ENCODE measurements around the genes AP1S2 and PDHA1.

DNA sequence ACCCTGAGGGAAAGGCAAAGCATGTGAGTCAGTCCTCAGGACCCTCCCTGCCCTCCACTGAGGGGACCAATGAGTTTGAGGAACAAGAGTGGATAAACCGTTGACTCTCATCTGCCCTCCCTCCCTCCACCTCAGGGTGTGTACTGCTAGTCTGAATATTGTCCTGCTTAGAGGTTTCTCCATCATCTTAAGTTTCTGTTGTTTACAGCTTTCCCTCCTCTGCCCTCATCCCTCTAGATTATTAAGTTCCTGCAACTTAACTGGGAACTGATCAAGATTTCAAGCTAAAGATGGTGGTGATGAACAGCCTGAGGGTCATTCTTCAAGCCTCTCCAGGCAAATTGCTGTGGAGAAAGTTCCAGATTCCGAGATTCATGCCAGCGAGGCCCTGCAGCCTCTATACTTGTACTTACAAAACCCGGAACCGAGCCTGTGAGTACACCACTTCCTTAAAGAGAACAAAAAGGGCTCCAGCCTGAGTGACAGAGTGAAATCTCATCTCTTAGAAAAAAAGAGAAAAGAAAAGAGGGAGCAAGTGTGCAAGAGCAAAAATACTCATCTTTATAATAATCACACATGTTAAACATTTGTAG, 11.8 kb downstream of the CA5B start:
- PRO-cap, result unidirectional peak, minus-strand start at position 426 of the sequence
- RAMPAGE, long total RNA, 5 experiments, result start-site peak on the plus strand in 1 of 5 experiments, centred at position 286 of the sequence, 9 reads per replicate
- RRBS, result no CpG with 5 or more reads among the region's 5 CpGs

DNA sequence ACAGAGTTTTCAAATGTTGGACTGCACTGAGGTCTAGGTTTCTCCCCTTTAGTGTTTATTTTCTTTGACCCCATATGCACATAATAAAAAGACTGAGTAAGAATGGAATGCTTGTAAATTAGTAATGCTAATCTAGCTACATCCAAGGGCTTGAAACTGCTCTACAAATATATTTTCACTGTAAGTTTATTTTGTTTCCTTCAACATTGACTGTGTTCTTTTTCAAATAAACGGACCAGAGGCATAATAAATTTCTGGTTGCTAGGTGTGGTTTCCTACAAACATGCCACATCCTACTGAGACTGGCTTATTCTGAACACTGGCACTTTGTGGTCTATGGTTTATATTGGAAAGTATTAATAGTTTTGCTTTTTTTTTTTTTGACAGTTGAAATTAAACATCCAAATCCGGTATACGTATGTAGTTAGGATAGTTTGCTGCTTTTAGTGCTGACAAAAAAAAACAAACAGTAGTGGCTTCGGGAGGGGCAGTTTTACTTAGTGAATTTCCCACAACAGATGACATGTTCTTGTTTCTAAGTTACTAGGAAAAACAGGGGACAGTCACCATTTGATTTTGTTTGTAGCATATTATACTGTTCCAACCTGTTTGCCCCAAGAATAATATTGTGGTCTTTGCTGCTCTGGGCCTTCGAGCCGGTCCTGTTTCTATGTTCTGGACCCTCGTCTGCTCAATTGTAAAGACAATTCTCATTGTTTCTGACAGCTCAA, 13.3 kb downstream of the CA5B start:
- PRO-cap, result no peak
- RAMPAGE, long total RNA, 5 experiments, result no peak in any of the 5 experiments
- RRBS, result no CpG with 5 or more reads among the region's 7 CpGs

- PRO-cap, result bidirectional peak, plus-strand start at chrX:15855100, minus-strand start at chrX:15854813
- RAMPAGE, long total RNA, 5 experiments, result start-site peak on the minus strand in 3 of 5 experiments, at chrX:15854705-15854824 at its widest, 14 to 20 reads per replicate
- RRBS, result 2% methylated on average over 77 of the region's 108 CpGs
Observed at GRCh38 chrX:15854081-15854970, at the start of gene AP1S2. Gene AP1S2 (minus strand): TSS chrX:15854813.

DNA sequence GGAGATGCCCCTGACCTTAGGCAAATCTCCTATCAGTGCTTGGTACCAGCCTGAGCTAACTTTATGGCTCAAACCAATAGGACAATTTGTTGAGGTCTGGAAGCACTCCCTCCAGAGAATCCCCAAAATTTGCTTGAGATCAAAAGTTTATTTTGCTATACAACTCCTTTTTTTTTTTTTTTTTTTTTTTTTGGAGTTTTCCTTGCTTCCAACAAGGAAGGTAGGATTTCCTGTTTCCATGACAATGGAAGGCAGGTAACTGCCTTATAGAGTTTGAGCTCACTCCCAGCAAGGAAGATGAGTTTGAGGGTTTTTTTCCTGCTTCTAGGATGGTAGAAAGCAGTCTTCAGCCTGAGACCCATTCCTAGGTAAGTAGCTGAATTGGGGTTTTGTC, 73.0 kb upstream of the S100G start:
- PRO-cap, result no peak
- RAMPAGE, long total RNA, 5 experiments, result no peak in any of the 5 experiments

DNA sequence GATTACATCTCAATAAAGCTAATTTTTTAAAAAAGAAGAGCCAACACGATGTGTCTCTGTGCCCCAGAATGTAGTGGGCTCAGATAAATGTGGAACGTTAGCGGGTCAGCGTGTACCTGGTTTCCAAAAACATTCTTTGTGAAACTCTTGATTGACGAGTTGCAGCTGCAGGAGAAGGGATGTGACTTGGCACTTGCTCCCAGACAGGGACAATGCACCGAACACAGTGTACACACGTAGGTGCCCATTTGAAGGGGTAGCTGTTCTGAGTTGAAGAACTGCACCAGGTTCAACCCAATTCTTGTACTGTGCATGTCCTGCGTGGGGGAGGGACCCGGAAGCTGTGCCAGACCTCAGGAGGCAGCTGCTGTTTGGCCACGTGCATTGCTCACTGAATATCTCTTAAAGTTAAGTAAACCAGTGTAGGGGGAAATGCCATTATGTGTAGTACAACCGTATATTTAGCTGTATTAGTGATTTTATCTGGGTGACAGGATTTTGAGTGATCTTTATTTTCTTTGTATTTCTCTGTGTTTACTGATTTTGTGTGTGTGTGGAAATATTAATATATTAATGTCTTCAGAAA, 12.0 kb upstream of the RBBP7 start:
- PRO-cap, result no peak
- RAMPAGE, long total RNA, 5 experiments, result no peak in any of the 5 experiments
- RRBS, result no CpG with 5 or more reads among the region's 11 CpGs

DNA sequence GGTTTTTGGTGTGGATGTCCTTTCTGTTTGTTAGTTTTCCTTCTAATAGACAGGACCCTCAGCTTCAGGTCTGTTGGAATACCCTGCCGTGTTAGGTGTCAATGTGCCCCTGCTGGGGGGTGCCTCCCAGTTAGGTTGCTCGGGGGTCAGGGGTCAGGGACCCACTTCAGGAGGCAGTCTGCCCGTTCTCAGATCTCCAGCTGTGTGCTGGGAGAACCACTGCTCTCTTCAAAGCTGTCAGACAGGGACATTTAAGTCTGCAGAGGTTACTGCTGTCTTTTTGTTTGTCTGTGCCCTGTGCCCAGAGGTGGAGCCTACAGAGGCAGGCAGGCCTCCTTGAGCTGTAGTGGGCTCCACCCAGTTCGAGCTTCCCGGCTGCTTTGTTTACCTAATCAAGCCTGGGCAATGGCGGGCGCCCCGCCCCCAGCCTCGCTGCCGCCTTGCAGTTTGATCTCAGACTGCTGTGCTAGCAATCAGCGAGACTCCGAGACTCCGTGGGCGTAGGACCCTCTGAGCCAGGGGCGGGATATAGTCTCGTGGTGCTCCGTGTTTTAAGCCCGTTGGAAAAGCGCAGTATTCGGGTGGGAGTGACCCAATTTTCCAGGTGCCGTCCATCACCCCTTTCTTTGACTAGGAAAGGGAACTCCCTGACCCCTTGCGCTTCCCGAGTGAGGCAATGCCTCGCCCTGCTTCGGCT, 27.2 kb upstream of the NHS start:
- PRO-cap, result no peak
- RAMPAGE, long total RNA, 5 experiments, result no peak in any of the 5 experiments
- RRBS, result no CpG with 5 or more reads among the region's 25 CpGs

- PRO-cap, result bidirectional peak, plus-strand start at chrX:17377526, minus-strand start at chrX:17377435
- RAMPAGE, long total RNA, 5 experiments, result no peak in any of the 5 experiments
- RRBS, result 30% methylated on average over 13 of the region's 46 CpGs
Observed at GRCh38 chrX:17377048-17377699, 2.2 kb downstream of the NHS start.

DNA sequence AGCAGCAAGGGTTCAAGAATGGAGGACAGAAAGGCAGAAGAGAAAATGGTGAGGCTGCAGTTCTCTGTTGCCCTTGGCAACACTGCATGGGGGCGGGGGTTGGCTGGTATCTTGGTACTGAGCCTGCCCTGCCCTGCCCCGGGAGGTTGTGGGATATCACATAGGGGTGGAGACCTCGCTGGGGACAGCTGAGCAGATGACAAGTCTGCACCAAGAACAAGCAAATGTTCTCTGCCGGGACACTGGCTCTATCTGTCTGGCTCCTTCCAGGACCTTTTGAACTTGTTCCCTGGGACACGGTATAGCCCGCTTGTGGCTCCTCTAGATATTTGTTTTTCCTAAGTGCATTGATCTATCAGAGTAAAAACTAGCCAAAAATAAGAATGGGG, 39.9 kb downstream of the NHS start:
- PRO-cap, result no peak
- RAMPAGE, long total RNA, 5 experiments, result no peak in any of the 5 experiments
- RRBS, result 29% methylated on average over 2 of the region's 6 CpGs

DNA sequence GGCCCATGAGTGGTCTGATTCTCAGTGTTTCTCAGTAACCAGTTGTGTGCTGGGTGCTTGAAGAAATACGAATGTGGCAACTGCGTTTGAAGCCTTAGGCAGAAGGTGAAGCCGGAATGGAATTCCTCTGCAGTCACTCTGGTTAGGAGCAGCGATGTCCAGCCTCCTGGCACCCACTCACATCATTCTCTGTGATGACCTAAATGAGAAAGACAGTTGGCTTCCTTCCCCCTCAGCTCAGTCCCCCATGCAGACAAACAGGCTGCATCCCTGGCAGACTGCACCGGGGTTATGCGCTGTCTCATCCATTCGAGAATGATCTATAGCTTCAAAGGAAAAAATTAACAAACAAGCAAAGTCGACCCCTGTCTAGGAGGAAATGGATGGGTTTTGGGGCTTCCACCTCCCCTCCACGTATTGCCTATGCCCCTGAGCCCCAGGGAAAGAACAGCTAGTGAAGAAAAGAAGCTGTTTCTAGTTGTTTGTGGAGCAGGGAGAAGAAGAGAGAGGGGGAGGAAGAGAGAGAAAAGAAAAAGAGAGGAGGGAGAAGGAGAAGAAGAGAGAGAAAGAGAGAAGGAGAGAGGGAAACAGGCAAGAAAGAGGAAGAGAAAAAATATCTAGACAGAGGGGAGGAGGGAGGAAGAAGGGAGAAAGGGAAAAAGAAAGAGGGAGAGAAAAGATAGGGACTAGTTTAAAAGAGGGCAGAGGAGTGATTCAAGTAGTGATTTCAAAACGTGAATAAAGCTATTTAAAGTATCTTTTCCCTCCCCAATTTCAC, 169.9 kb upstream of the SCML1 start:
- PRO-cap, result no peak
- RAMPAGE, long total RNA, 5 experiments, result no peak in any of the 5 experiments
- RRBS, result no CpG with 5 or more reads among the region's 10 CpGs

DNA sequence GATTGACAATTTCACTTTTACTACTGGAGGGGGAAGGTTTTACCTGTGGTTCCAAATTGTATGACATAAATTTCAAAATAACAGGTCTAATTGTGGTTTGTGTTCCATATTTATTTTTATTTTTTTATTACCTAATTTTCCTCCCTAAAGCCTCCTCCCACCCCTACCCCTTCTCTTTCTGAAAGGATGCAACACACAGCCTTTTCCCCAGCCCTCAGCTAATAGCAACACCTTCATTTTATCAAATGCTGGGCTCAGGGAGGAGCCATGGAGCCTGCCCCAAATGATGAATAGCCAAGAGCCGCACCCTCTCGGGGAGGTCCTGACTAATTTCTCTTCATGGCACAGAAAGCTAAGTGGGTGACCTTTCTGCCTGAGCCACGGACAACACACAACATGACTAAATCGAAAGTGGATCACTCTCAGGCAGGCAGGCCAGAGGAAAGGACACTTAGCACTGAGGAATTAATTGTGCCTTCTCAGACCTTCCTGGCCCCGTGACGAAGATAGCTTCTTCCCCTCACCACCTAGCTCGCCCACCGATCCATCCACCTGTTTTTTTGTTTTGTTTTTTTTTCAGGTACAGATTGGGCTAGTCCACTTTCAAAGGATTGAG, 165.0 kb upstream of the RAI2 start:
- PRO-cap, result no peak
- RAMPAGE, long total RNA, 5 experiments, result no peak in any of the 5 experiments
- RRBS, result no CpG with 5 or more reads among the region's 8 CpGs

DNA sequence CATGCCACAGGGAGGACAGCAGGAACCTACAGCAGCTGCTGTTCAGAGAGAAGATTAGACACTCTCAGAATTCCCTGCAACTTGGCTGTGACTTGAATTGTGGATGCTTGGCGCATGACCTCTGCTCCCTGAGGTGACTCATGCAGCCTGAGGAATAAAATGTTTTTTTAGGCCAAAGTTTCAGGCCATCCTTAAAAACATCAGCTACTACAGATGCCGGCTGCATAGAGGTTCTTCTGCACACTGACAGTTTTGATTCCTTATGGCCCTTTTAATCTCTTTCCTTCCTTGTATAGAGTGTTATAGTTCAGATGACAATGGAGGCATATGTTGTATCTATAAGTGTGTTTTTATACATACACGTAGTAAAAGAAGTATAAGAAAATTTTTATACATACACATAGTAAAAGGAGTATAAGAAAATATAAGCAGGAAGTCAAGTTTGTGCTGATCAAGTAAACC, 97.2 kb downstream of the RS1 start:
- PRO-cap, result no peak
- RAMPAGE, long total RNA, 5 experiments, result start-site peak on the plus strand in 1 of 5 experiments, centred at position 309 of the sequence, 6 reads per replicate
- RRBS, result no CpG with 5 or more reads among the region's 3 CpGs

- PRO-cap, result no peak
- RAMPAGE, long total RNA, 5 experiments, result no peak in any of the 5 experiments
- RRBS, result no CpG with 5 or more reads among the region's 5 CpGs
Observed at GRCh38 chrX:18702826-18703484, 4.5 kb upstream of the PPEF1 start.

GRCh38 chrX:18927227-18927560, 56.7 kb downstream of the PHKA2 start:
- PRO-cap, result no peak
- RAMPAGE, long total RNA, 5 experiments, result no peak in any of the 5 experiments
- RRBS, result no CpG with 5 or more reads among the region's 10 CpGs

- PRO-cap, result no peak
- RAMPAGE, long total RNA, 5 experiments, result no peak in any of the 5 experiments
- RRBS, result no CpG with 5 or more reads among the region's 3 CpGs
Observed at GRCh38 chrX:19142549-19142753, 20.2 kb upstream of the ADGRG2 start.

GRCh38 chrX:19343515-19344423, at the start of gene PDHA1:
Gene PDHA1 (plus strand): TSS chrX:19343927.
- PRO-cap, result bidirectional peak, plus-strand start at chrX:19343930, minus-strand start at chrX:19343676; unidirectional peak, plus-strand start at chrX:19344180
- RAMPAGE, long total RNA, 5 experiments, result start-site peak on the plus strand in 5 of 5 experiments, at chrX:19343917-19344004 at its widest, 20 to 1,500 reads per replicate
- RRBS, result 32% methylated on average over 22 of the region's 83 CpGs

- PRO-cap, result no peak
- RAMPAGE, long total RNA, 5 experiments, result no peak in any of the 5 experiments
- RRBS, result no CpG with 5 or more reads among the region's 5 CpGs
Observed at GRCh38 chrX:19725457-19726209, 161.8 kb downstream of the SH3KBP1 start.

DNA sequence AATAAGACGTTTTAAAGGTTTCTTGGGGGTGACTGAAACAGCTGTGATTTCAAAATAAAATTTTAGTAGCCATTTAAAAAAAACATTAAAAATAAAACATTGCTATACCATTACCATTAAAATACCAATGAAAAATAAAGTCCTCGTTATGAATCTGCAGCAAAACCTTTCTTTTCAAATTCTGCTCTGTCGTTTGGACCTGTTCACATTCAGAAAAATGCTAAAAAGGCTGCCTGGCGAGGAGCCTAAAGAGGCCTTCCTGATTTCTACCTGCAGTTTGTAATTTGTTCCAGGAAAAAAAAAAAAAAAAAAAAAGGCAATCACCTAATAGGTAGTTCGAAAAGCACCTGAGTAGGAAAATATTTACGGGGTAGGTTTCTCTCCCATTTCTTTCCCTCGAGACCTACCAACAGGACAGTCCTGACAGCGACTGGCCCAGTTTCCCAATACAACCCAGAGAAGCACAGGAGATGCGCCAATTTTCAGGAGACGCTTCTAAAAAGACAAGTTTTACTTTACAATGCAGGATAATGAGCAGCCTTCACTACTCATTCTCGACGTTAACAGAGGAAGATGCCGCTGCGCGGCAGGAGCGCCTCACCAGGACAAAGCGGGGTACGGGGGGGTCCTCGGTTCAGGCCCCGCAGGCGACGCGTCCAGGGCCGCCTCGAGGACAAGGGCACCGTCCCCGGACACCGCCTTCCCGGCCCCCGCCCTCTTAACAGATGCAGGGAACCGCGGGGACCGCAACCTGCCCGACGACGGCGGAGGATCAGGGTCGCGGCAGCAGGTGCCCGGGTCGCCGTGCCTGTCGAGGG, 803 bp downstream of the BCLAF3 start:
- PRO-cap, result no peak
- RAMPAGE, long total RNA, 5 experiments, result no peak in any of the 5 experiments
- RRBS, result 34% methylated on average over 12 of the region's 43 CpGs

GRCh38 chrX:20203847-20204216, 62.2 kb upstream of the EIF1AX start:
- PRO-cap, result no peak
- RAMPAGE, long total RNA, 5 experiments, result no peak in any of the 5 experiments

DNA sequence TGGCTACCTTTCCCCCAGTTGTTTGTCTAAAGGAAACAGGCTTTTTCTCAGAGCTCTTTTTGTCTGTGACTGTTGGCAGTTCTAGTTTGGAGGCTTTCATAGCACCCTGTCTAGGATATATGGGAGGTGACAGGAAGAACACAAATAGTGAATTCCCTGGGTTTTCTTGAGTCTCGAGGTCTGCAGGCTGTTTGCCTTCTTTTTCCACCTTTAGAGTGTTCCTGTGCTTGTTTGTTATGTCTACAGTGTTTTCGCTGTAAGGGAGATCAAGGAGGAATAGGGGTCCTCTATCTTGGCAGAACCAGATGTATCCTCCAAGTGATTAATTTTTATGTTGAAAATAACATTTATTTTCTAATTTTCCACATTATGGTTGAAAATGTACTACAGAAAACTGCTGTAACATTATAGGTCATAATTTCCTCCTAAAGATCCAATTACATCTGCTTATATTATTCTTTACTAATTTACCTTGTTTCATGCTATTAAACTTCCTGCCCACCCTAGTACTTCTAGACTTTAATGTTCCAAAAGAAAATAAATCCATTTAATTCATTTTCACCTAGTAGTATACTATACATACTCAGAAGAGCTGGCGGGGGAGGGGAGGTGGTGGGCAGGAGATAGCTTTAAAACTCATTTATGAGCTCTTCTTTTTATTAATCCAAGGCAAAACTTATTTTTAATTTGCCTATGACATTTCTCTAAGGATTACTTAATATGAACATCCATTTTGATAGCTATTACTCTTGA, 13.2 kb downstream of the RPS6KA3 start:
- PRO-cap, result no peak
- RAMPAGE, long total RNA, 5 experiments, result start-site peak on the minus strand in 1 of 5 experiments, centred at position 307 of the sequence, 10 reads per replicate
- RRBS, result no CpG with 5 or more reads among the region's 3 CpGs

GRCh38 chrX:20320775-20321326, 54.1 kb upstream of the RPS6KA3 start:
- PRO-cap, result no peak
- RAMPAGE, long total RNA, 5 experiments, result no peak in any of the 5 experiments
- RRBS, result no CpG with 5 or more reads among the region's 8 CpGs

Data from stomach (tissue), 7 donors.